Endometrial microvascular endothelial cells (primary cell): Measurements from ENCODE around the gene PSMC6.

GRCh38 chr14:52080329-52081142, 11.7 kb upstream of the NID2 start:
- RAMPAGE, long total RNA: no peak

- RAMPAGE, long total RNA: no peak
Measured at GRCh38 chr14:52553810-52554160, 1.1 kb downstream of the GPR137C start.

- RAMPAGE, long total RNA: start-site peak on the plus strand at chr14:52707198-52707214, 1,256 and 1,364 reads in 2 replicates
Measured at GRCh38 chr14:52706739-52708020, at the start of gene PSMC6. Gene PSMC6 (plus strand): TSS chr14:52707200.

- RAMPAGE, long total RNA: no peak
Measured at GRCh38 chr14:52960461-52961166, 9.8 kb upstream of the FERMT2 start.

GRCh38 chr14:53149721-53150053, 3.4 kb downstream of the DDHD1 start:
- RAMPAGE, long total RNA: no peak

DNA sequence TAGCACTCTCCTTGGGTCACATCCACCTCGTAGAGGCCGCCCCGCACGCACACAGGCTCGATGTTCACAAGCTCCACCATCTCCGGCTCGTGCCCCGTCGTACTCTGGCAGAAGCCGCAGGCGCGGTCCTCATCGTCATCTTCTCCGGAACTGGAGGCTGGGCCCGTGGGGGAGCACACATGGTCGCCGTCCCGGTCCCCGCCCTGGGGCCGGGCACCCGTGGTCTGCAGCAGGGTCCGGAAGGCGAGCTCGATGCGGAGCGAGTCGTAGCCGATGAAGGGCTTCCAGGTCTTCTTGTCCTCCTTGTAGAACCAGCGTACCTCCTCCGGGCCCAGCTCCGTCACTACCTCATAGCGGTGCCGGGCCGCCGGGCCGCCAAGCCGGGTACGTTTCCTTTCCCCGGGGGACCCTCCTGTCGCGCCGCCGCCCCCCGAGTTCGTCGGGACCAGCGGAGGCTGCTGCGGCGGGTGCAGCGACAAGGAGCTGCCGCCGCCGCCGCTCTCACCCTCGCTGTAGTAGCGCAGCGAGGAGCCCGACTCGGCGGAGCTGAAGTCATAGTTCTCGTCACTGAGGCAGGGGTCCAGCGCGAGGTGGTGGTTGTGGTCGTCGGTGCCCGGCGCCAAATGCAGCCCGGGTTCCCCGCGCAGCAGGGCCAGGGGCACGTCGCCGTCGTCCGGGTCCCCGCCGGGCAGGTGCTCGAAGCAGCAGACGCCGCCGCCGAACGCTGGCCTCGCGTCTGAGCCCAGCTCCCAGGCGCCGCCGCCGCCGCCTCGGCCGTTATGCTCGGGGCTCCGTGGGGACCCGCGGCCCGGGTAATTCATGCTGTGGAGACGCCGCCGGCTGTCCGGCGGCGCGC, 617 bp downstream of the DDHD1 start:
- RAMPAGE, long total RNA: no peak

- RAMPAGE, long total RNA: no peak
Measured at GRCh38 chr14:53367787-53368254, 214.7 kb upstream of the DDHD1 start.

DNA sequence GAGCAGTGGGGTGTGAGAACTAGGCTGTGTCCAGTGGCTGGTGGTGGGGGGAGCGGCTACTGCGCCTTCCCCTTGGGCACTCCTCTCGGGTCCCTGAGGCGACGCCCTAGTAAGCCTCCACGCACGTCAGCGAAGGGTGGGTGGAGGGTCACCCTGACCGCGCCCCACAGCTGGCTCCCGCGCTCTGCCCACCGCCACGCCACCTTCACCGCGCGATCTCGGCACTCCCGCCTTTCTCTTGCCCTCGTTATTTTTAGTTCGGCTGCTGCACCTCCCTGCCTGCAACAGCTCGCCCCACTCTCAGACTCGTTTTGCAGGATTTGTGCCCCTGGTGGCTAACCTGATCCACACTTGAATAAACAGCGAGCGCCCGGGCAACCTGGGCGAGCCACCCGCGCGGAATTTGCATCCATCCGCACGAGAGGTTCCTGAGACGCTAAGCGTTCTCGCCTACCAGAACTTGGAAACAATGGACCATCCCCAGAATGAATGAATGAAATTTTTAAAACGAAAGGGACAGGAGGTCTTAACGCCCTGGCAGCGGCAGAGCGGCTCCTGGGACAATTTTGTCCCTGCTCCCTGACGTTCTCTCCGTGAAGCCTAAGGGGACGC, 7.0 kb upstream of the BMP4 start:
- RAMPAGE, long total RNA: no peak

GRCh38 chr14:54556493-54557064, 10.3 kb upstream of the SAMD4A start:
- RAMPAGE, long total RNA: no peak

GRCh38 chr14:54564755-54565444, 2.0 kb upstream of the SAMD4A start:
- RAMPAGE, long total RNA: no peak

- RAMPAGE, long total RNA: no peak
Measured at GRCh38 chr14:54576008-54577311, 9.5 kb downstream of the SAMD4A start.

DNA sequence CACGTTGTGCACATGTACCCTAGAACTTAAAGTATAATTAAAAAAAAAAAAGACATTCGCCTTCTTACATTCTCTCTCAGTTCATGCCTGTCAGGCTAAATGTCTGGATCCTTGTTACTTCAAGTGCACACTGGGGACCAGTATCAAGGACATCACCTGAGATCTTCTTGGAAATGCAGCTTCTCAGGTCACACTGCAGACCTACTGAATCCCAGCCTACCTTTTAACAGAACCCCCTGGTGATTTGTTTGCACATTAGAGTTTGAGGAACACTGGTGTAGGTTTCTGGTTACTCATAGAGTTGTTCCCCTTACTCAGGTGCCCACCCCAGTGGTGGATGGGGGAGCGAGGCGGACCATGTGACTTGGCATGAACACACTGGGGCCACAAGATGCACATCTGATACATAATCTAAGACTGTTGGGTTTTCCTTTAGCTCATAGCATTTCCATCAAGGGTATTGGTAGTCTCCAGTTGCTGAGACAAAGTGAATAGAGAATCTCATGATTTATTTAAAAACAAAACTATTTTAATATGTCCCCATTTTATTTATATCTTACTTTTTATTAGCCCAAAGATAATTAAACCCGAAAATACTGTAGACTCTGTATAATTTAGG, 35.9 kb downstream of the SAMD4A start:
- RAMPAGE, long total RNA: no peak

DNA sequence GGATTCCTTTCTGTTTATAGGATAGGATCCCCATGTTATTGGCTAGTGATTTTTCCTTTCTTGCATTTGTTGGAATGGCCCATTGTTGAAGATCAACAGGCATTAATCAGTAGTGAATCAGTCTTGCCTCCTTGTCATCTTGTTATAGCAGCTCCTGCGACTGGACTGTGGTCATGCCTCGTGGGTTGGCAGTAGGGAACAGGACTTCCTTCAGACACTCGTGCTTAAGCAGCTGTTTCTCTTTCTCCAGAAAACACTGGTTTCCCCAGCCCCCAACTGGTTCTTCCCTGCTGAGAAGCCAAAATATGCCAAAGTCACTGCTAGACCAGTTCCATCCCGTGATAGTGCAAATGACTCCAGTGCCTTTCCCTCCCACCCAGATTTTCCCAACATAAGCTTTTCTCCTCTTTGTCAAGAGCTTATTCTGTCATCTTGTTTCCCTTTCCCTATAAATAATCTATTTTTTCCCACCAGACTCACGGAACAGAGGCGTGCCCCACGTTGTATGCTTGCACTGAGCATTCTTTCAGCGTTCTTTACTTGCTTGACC, 83.5 kb downstream of the SAMD4A start:
- RAMPAGE, long total RNA: no peak

DNA sequence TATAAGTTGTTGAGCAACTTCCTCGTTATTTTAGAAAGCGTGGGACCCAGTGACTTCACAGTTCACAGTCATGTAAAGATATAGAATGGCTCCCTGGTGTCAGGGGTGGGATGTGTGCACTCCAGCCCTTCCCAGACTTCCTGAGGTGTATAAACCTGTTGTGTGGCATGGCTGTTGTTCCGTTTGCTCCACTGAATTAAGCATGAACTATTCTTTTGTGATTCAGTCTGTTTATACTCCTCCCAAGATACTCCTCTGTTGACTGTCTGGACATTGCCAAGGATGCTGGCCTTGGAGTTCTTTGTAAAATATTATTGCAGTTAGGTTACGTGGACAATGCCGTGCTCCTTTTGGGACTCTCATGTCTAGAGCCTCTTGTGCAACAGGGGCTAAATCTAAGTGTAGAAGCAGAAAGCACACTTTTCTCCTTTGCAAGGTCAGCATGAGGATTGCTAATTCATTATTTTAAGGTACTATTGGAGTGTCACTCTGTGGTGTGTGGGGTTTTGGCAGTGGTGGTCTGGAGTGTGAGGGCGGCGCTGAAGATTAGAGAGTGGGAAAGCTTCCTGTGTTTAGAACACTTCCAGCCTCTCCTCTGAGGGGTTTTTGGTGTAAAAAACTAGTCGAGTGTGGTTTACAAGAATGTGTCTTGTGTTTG, 125.3 kb downstream of the SAMD4A start:
- RAMPAGE, long total RNA: no peak

GRCh38 chr14:54706412-54706993, 139.6 kb downstream of the SAMD4A start:
- RAMPAGE, long total RNA: no peak

- RAMPAGE, long total RNA: no peak
Measured at GRCh38 chr14:54708397-54708892, 141.5 kb downstream of the SAMD4A start.

DNA sequence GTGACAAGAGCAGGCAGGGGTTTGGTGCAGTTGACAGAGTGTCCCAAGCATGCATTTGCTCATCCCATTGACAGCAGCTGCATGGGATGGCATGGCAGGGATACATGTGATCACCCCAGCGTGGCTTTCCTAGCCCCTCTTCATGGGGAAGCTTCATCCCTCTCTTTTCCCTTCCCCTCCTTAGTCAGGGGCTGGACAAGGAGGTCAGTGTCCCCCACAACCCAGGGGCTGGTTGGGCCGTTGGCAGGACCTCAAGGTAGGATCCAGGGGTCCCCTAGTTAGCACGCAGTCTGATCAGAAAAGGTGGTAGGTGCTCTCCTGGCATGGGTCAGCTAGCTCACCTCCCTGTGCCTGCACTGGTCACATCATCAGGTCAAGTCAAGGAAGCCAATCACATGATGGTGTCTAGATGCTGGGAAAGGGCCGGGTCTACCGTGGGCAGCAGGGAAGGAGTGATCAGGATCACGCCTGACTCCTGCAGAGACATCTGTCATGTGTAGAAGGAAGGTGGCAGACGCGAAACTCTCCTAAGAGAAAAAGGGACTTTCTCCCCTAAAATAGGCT, 145.0 kb downstream of the GCH1 start:
- RAMPAGE, long total RNA: no peak

DNA sequence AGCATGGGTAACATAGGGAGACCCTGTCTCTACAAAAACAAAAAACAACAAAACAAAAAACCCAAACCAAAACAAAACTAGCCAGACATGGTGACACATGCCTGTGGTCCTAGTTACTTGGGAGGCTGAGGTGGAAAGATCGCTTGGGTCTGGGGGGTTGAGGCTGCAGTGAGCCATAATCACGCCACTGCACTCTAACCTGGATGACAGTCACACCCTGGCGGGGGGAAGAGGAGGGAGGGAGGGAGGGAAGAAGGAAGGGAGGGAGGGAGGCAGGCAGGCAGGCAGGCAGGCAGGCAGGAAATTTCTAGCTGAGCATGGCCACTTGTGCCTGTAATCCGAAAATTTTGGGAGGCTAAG, 56.5 kb upstream of the GCH1 start:
- RAMPAGE, long total RNA: no peak

DNA sequence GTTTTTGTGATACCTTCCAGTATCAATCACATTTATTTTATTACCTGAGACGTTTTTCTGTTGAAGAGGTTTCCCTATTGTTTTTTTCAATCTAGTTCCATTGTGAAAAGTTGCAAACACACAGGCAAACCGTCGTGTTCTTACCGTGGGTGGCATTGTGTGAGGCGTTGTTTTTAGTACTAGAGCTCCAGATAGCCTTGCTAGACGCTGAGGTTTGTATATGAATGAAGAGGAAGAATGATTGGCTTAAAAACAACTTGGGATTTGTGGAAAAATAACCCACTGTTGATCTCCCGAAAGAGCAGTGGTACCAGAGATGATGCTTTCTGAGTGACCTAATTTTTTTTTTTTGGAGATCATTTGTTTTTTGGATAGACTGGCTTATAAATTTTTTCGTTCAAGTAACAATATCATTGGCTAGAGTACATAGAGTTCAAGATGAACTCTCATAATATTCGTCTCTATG, 1.1 kb downstream of the SOCS4 start:
- RAMPAGE, long total RNA: no peak

DNA sequence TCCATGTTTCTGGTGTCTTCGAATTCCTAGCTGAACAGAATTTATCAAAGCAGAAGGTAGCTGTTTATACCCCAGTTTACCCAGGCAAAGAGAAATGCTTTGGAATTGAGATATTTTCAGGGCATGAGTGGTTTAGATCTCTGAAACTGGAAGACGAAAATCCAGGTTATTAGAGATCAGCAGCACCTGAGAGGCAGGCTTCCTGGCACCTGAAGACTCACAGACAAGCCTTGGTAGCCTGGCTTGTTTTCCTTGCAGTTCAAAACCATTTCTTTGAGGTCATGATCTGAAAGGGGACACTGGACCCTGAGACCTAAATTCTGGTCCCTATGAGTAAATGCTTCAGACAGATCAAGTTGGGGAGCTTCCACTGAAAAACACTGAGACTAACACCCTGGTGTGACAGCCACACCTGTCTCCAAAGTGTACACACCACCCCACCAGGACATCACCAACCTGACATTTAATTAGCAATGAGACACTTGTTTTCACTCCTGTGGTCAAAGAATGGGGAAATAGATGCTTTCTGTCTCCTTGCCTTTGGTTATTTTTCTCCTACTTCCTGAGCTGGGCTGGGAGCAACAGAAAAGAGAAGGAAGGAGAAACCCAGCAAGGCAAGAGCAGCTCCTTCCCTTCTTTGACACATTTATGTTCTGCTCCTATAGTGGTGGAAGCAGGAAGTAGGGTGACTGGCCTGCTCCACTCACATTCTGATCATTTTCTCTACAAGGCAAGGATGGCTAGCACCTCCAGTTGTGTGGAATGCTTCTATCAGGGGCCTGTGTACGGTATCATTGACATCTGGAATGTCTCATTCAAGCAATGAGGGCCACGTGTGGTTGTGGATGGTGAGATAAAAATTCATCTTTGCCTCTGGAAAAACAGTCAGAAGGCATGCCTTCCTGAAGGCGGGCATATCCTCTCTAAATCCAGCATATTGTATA, 25.1 kb upstream of the LGALS3 start:
- RAMPAGE, long total RNA: no peak